Paraaortic lymph node (tissue), 1 donor: ENCODE results near the gene ZPLD1.

GRCh38 chr3:99843552-99844167 lies 26.0 kb downstream of the CMSS1 start:
- PRO-cap: no peak

GRCh38 chr3:99875940-99877049 lies 58.6 kb downstream of the CMSS1 start:
- PRO-cap: bidirectional peak, plus-strand start at chr3:99876254, minus-strand start at chr3:99876171

DNA sequence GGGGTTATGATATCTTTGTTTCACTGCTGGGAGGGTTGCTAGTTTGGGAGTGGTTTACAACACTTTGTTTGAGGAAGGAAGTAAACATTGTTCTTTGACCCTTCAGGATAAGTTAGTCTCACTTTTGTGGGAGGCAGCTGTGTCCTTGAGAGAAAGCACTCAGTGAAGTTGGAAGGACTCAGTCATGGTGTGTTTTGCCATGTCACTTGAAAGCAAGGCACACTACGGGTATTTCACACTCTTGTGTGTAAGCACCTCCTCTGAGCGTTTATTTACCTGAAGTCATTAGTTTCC lies 103.3 kb downstream of the CMSS1 start:
- PRO-cap: no peak

- PRO-cap: no peak
Measured at GRCh38 chr3:99933722-99934202, 116.1 kb downstream of the CMSS1 start.

- PRO-cap: no peak
Measured at GRCh38 chr3:100103916-100104098, 10.5 kb downstream of the FILIP1L start.

DNA sequence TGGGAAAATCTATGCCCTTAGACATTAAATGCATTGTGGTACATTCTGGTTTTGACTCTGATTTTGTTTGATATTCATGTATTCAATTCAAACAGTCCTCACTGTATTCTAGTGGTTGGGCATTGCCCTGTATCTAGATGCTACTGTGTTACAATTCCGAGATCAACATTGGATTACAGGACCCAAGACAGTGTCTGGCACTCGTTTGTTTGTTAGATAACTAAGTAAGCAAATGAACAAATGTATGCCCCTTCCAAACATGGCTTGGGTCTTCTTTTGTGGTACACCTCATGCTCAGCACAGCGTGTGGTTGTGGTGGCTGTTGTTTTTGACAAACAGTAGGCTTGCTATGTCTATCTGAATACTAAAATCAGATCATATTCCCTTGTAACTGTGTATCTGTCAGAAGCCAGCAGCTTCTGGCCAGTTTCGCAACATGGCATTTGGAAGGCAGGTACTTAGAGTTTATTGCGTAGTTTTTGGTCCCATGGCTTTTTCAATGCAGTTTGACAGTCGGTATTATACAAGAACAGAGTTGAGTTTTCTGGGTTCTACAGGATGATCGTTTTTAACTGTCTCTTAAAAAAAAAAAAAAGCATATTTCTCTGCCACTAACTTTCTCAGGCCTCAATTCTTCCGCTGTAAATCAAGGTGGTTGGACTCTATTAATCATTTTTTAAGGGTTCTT lies 5.7 kb downstream of the FILIP1L start:
- PRO-cap: no peak

DNA sequence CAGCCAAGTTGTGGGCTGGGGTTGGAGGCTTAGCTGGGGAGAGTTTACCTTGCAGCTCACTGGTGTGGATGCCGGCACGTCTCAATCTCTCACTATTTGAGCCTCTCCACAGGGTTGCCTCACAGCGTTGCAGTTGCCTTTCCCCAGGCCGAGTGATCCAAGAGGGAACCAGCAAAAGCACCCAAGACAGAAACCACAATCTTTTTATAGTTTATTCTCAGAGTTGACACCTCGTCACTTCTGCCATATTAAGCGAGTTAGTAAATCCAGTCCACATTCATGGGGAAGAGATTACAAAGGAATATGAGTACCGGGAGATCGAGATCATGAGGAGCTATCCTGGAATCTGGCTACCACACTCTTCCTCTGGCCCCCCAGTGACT lies 37.1 kb upstream of the FILIP1L start:
- PRO-cap: no peak

DNA sequence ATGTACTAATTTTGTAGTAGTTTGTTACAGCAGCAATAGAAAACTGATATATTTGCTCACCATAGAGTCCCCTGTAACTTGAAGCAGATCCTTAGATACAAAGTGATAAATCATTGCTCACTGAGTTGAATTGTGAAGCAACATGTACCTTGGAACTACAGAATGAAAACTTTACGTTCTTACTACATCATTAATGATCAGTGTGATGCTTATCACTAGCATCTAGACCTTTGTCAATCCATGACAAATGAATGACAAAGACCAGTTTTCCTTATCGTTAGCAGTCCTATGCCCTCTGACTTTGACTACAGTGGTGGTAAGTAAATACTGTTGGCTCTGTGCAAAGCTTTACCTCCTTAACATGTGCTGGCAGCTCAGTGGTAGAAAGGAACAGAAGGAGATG lies 53.9 kb downstream of the TMEM45A start:
- PRO-cap: no peak

GRCh38 chr3:100610507-100611117 lies 1.2 kb downstream of the ADGRG7 start:
- PRO-cap: no peak

DNA sequence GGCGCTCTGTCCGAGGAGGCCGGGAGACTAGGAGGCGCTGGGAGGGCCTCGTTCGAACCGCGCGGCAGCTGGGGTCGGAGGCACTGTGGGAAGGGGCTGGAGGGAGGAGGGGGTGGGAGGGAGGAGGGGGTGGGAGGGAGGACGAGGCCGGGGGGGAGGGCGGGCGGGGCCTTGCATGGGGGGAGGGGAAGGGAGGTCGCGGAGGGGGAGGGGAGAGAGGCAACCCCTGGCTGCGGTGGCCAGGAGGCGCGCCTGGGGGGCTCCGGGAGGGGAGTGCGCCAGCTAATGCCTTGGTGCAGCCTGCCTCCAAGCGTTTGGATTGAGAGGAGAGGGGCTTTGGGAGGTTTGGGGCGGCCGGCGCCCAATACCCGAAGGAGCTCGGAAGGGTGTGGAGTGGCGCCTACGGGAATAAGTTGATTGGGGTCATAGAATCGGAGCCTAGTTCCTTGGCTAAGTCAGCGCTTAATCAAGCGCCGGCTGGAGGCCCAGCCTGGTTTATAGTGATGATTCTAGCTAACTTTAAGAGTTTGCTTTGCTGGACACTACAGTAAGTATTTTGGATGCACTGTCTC lies 541 bp downstream of the TFG start:
- PRO-cap: bidirectional peak, plus-strand start at position 229 of the sequence, minus-strand start at position 85 of the sequence

- PRO-cap: no peak
Measured at GRCh38 chr3:101517932-101518369, 4.9 kb upstream of the SENP7 start.

- PRO-cap: no peak
Measured at GRCh38 chr3:101567253-101568151, 5.8 kb downstream of the TRMT10C start.

DNA sequence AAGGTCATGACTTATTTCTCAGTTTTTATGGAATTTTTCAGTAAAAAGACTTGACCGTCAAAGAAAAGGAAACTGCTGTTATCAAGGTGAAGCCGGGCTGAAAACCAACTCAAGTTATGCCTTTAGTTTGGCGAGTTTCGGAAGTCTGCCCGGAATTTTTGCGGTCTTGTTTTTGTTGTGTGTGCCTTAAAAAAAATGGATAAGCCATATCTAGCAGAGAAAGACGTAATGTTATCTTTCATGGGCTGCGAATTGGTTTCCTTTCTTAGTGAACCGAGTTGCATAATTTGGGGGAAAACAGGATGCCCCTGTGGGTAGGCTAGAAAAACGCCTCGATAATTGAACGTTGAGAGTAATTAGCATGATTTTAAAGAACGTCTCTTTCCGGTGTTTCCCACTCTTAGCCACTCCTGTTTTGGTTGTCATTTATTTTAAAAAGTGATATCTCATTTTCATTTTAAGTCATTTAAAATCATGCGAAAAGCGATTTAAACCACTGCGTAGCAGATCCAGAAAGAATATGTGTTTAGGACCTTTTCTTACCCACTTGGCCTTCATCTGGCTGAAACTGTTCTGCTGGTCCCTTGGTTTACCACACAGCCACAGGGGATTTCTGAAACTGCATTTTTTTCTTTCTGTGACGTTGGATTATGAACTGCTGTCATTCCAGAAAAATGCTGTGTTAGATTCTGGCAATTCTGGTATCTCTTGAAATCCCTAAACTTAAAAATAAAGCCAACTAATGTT lies 1.2 kb downstream of the NFKBIZ start:
- PRO-cap: unidirectional peak, minus-strand start at position 254 of the sequence; bidirectional peak, plus-strand start at position 638 of the sequence, minus-strand start at position 522 of the sequence

- PRO-cap: no peak
Measured at GRCh38 chr3:102434621-102435110, at the start of gene ZPLD1. Gene ZPLD1 (plus strand): TSS chr3:102435015.

GRCh38 chr3:103976617-103977352 lies 1389.9 kb upstream of the ALCAM start:
- PRO-cap: no peak

- PRO-cap: no peak
Measured at GRCh38 chr3:105364710-105364966, 2.1 kb upstream of the ALCAM start.

- PRO-cap: no peak
Measured at GRCh38 chr3:105365969-105366306, 771 bp upstream of the ALCAM start.

- PRO-cap: no peak
Measured at GRCh38 chr3:105504269-105504879, 137.7 kb downstream of the ALCAM start.

- PRO-cap: no peak
Measured at GRCh38 chr3:105539844-105540323, 173.2 kb downstream of the ALCAM start.

DNA sequence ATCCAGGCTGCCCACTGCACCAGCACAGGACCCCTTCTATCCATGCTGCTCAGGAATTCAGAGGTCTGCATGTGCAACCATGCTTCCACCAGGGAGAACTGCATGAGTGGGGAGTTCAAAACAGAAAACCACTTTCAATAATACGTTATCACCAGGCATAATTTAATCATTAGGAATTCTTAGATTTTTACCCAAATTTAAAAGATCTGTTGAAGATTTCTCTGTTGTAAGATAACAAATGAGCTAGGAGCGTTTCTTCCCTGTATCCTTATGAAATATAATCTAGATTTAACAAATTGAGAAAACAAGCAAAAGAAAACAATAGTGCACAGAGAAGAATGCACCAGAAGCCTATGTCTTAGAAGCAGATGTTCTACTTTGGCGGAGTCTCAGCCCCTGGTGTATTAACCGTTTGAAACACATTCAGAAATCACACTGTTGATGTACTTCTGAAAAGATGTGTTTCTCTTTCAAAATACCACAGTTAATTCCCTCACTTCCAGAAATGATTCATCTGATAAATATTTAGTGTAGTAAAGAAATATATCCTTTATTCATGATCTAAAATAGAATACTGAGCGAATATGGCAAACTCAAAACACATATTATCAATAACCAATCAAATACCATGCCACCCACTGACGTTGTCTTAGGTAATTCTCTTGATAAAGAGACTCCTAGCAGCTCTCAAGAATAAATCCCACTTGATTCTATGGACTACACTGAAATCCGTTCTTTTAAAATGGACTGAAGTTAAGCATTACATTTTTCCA lies 77.7 kb downstream of the CBLB start:
- PRO-cap: no peak